ENCODE measurements around a stretch of chr9.

DNA sequence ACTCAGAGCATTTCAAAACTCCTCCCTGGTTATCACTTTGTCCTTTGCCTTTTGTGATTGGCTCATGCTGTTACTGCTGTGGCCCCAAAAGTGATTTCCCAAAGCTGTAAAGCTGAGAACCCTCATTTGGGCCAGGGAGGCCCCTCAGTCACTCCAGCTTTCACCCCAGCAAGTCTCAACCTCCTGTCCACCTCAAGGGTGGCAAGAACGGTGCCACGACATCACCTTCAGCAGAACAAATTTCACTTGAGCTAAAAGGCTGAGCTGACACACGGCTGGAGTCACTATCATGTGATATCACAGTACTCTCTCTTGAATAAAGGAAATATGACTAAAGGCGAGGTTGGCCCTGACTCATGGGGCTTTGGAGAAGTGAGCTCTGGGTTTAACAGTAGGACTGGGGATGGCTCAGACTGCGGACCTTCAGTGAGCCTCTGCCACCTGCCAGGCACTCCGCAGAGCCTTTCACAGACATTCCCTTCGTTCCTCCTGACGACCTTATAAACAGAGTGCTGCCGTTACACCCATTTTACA is 25.1 kb downstream of the SHC3 start:
- PRO-cap = no peak

DNA sequence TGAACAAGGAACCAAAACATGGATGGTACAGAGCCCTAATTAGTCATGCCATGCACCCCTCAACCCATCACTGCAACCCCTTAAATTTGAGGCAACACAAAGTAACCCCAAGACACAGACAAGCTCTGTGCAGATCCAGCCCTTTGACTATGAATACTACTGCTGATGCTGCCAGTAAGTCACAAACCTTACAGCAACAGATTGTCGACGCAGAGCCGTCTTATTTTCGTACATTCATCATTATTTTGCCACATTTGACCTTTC is 2.6 kb downstream of the SHC3 start:
- PRO-cap = no peak

GRCh38 chr9:89282922-89283497 is 28.0 kb upstream of the CKS2 start:
- PRO-cap = no peak

GRCh38 chr9:89310093-89311084 is 606 bp upstream of the CKS2 start:
- PRO-cap = bidirectional peak, plus-strand start at chr9:89310492, minus-strand start at chr9:89310510; bidirectional peak, plus-strand start at chr9:89311198, minus-strand start at chr9:89310912

DNA sequence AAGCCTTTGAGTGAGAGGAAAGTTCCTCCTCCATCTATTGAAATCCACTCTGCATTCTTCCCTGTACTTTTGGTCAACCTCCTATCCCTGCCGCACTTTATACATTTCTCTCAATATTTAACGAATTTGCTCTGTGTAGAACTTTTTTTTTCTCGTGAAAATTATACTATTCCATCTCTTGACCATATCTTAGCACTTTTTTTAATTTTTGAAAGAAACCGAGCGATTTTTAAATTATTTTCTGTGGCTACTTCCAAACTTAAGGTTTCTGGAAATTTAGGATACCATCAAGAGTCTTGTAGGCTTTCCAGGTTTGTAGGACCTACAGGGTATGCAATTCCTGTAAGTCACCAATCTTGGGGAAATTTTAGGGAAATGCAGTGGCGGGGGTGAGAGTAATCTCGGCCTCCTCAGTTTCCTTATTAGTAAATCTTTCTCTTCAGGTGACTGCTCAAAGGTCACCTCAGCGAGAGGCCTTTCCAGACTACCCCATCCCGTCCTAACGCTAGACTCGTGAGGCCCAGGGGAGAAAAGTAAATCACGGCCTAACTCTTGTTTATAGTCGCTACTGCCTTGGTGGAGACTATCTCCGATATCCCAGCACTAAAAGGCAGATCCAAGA is 498 bp upstream of the SECISBP2 start:
- PRO-cap = no peak

DNA sequence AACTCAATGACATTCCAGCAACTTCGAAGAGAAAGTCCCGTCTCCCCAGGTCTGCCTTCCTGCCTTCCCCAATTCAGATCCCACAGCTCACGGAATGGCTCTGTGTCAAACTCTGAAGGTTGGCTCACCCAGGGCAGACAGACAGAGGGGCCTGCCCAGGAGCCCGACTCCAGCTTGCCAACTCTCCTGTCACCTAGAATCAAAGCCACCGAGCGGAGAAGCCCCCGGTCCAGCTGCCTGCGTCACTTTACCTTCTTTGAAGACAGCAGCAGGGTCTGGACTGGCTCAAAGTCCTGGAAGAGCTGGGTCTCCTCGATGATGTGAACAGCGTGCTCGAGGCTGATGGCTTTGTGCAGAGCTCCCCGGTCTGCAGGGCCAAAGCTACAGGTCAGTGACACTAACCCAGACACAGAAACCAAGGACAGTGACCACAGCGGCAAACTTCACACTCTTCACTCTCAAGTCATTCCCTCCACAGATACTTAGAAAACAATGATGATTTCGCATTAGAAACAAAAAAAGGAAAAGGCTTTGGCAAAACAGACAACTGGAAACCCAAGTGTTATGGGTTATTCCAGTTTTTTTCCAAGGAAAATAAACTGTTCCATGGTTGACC is 67.9 kb downstream of the SECISBP2 start:
- PRO-cap = no peak

DNA sequence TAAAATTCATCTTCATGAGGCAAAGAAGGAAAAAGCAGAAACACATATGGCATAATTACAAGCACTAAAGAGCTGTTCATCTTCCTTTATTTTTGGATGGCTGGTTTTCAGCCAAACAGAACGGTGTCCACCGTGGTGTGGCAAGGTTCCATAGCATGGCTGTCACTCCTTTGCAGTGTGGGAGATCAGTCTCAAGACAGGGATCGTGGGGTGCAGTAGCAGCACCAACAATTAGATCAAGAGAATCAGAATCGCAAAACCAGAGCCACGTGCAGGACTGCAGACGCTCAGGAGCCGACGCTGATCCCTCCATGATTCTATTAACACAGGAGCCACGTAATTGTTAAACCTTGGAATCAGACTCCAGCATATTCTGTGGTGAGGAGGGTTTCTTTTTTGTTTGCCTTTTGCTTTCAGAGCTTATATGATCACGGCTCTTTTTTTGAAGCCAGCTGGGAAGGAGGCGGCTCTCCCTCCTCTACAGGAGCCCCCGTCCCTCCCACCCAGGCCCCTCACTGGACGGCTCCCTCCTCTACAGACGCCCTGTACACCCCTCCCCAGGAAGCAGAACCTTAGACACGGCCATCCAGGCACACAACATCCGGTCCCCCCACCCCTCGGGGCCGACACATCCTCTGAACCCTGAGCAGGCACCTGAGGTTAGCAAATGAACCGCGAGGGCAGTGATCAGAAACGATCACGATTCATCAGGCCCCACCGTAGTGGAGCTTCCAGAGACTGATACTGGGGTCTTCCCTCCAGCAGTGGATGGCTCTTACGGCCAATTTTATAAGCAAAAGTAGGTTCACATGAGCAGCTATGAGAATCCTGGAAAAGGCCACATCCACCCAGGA is 79.2 kb downstream of the SEMA4D start:
- PRO-cap = no peak

DNA sequence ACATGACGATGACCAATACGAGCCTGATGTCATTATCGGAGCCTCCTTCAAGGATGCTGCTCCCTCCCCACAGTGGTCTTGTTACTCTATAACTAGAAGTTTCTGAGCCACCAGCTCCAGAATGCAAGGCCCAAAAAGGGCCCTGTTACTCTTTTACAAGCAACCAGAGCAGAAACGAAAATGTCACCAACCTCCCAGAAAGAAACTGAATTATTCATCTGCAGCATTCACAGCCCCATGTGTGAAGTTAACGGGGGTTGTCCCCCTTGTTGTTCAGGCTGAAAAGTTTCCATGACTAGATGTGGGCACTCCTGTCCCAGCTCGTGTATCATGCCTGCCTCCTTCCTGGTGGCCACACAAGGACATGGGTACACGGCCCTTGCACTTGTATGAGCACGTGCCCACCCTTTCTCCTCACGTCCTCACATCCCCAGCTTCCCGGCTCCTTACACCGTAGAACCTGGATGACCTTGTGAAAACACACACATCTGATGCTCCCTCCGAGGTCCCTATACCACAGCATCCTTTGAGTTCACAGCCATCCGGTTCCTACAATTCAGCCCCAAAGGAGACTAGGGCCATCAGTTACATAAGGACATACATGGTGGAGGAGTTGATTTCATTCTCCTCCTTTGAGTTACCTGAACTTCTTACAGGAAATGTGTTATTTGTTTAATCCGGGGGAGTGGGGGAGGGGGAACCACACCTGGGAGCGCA is 30.9 kb downstream of the SEMA4D start:
- PRO-cap = no peak

GRCh38 chr9:89490016-89490568 is 7.8 kb downstream of the SEMA4D start:
- PRO-cap = no peak

- PRO-cap = no peak
Measured at GRCh38 chr9:89542385-89542844, 44.5 kb upstream of the SEMA4D start.

- PRO-cap = no peak
Measured at GRCh38 chr9:89624037-89624675, 19.3 kb downstream of the GADD45G start.

DNA sequence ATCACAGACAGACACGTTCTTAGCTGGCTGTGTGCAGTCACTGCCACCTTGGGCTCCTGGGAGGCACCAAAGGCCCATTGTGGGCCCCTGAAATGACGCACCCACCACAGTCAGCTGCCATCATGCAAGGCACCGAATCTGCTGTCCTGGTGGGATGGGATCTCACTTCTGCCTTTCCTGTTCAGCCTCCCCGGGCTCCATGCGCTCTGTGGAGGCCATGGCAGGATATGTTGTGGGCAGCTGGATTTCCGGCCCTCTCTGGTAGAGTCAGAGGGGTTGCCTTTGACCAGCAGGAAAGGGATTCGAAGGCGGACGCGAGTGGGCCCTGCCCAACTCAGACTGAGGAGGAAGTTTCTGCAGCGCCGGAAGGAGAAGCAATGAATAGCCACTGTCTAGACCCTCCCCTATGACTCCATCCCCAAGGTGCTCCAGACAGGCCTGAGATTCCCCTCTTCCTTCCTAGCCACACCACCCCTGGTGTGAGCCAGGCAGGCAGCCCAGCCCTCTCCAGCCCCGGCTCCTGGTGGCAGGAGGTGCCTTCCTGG is 35.6 kb downstream of the GADD45G start:
- PRO-cap = no peak

DNA sequence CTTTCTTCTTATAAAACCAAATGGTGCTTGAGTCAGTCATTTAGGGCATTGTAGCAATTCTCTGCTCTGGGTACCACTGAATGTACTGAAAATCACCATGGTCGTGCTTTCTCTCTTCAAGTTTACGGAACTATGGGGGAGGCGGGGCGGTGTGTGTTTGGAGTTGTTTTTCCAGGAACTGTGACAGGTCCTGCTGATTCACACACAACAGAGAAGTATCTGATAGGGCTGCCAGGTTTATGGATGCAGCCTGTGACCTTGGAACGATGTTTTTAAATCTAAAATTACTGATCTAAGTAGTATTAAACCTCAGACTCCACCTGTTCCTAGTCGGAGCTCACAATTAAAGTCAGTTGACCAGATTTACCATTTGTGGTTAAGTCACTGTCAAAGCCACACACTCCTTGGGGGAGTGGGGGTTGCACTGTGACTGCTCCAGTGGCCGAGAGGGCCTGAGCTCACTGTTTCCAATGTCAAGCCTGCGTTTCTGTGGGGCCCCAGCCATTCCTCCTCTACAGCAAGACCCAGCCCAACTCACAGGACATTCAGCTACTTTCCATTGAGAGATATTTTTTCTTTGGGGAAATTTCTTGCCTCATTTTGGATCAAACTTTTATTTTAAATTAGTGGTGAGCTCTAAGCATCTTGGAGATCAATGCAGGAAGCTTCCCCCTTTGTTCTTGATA is 44.4 kb downstream of the GADD45G start:
- PRO-cap = no peak

GRCh38 chr9:89778447-89778820 is 173.6 kb downstream of the GADD45G start:
- PRO-cap = no peak

GRCh38 chr9:89844511-89845146 is 239.8 kb downstream of the GADD45G start:
- PRO-cap = no peak

- PRO-cap = no peak
Measured at GRCh38 chr9:89874809-89875389, 270.1 kb downstream of the GADD45G start.

DNA sequence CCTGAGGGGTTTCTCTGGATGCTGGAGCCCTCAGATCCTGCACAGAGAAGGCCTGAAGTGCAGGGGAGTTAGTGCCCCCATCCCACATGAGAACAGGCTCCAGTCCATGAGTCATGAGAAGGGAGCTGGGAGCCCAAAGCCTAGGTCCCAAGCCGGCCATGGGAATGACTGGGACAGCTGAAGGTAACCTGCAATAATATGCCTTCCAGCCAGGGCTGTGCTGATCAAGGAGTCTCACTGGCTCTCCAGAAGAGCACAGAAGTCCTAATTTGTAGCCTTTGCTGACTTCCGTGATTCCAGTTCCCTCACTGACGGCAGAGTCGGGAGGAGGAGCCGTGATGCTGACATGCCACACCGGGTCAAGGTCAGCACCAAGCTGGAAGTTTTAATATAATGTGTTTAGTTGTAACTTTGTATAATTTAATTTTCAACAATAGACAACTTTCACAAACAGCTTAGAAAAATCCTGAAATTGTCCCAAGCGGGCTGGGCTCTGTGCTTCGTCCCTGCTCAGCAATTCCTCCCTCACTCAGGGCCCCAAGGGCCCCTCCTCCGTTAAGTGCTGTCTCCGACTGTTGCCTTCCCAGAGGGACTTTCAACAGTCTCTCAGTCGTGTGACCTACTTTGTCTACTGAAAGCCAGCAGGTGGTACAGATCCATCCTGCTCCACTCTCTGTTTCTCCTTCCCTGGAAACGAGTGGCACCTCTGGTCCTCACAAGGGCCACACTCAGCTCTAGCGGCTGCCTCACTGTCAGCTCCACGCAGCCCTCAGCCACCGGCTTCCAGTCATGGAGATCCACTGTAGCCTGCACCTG is 387.8 kb downstream of the GADD45G start:
- PRO-cap = no peak

DNA sequence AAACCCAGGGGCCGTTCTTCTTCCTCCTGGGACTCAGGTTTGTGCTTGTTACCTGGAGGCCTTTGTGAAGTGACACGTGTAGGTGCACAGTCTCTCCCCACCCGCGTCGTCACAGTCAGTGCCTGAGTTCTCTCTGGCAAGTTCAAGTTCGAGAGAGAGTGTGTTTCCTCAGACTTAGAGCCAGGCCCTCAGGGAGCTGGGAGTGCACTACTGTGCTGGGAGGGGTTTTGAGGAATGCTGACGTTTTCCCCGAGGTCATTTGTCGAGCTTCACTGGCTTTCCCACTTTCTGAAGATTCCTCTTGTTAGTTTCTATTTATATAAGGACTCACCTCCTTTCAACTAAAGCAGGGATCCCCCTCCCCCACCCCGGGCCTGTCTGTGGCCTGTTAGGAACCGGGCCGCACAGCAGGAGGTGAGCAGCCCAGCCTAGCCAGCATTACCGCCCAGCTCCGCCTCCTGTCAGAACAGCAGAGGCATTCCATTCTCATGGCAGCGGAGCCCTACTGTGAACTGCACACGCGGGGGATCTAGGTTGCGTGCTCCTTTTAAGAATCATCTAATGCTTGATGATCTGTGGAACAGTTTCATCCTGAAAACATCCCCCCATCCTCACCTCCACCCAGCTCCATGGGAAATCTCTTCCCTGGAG is 209.1 kb downstream of the DIRAS2 start:
- PRO-cap = no peak

DNA sequence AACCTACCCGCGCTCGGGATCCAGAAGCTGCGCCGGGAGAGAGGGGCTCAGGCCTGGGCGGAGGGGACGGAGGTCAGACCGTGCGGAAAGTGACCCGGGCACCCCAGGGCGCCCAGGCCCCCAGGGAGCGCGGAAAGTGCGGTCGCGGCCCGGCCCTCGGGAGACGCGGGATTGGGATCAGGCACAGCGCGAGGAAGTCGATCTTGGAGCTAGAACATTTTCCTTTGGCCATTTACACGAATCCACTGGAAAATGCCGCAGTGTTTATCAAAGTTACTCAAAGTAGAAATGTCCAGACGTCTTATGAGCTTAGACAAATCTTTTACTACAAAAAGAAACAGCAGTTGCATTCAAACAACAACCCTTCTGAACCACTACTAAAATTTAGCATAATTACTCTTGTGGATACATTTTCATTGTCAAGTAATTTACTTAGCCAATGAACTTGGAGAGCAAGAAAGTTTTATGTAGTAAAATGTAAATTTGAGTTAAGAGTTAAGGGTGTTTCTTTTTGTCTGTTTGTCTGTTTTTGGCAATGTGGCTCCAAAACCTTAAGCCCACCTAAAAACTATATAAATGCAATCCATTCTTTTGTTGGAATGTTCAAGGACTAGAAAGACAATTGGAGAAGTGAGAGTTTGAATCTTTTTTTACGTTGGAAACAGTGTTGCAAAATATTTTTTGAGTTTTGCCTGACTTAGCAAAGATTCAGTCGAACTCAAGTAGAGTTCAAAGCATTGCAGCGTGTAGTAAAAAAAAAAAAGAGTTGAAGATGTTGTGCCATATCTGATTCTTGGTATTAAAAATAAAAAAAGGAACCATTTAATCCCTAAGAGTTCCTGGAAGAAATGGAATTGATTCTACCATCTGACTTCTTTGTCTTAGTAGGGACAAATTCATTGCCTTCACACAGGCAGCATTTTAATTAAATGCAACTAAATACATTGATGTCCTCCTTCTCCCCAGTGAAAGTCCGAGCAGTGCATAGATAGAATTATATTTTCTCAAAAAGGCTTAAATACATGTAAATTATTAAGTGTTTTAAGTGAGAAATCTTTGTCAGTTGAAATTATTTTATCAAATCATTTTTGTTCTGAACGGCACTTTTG is 800 bp downstream of the SYK start:
- PRO-cap = no peak

- PRO-cap = no peak
Measured at GRCh38 chr9:91036876-91037620, 235.4 kb downstream of the SYK start.